Sternocleidomastoid (tissue), 1 donor: ENCODE results near the gene LCP2.

DNA sequence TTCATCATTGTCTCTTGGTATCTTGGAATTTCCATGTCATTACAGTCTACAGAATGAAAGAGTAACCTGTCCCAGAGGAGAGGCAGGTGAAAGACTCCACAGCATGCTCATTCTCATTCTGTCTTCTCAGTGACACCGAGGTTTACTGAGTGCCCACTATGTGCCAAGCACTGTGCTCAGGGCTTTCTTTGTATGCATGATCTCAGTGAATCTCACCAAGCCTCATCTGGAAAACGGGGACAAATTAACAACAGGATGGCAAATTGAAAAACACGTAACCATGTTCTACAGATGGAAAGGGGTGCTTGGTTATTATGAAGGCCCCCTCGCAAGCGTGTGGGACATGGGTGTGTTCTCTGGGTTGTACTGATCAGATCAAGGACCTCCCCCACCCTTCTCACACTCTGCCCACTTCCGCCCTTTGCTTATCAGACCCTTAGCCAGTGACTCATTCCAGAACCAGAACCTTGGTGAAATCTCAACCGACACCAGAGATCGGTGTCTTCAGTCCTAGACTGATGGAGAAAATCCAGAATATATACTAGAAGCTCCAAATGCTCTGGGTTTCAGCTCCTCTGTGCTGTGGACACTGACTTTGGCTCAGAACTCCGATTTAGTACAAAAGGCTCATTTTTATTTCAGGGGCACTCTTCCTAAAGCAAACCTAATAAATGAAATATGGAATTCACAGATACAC, 64.8 kb downstream of the PTTG1 start:
- PRO-cap, result no peak

GRCh38 chr5:160634778-160635374, 213.2 kb downstream of the PTTG1 start:
- PRO-cap, result no peak

- PRO-cap, result no peak
These were observed 200.6 kb downstream of the MAT2B start for GRCh38 chr5:163706059-163706364.

DNA sequence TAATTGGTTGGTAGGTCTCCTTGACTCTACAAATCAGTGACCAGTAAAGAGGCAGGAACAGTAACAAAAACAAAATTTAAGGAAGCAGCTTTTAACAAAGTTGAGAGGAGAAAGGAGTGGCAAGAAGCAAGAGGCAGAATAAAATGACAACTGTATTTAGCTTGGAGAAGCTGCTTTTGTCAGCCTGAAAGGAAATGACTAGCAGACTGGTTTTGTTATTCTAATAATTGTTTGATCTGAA, 489.7 kb upstream of the TENM2 start:
- PRO-cap, result no peak

DNA sequence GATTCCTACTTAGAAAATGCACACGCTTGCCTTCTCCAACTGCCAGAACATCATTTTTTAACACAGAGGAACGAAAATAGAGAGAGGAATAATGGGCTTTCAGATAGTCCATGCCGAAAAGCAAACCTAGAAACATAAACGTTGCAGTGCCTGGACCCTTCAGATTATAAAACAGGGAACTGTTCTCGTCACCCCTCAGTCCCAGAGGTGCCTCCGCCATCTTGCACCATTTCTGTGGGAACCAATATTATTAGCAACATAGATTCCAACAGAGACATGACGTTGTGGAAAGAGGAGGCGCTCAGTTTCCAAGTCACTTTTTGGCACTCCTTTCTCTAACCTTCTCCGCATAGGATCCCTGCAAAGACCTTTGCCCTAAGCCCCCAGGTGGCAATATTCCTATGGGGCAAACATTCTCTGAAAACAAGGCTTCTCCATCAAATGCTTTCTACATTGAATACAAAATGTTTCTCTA, 501.0 kb upstream of the WWC1 start:
- PRO-cap, result no peak

DNA sequence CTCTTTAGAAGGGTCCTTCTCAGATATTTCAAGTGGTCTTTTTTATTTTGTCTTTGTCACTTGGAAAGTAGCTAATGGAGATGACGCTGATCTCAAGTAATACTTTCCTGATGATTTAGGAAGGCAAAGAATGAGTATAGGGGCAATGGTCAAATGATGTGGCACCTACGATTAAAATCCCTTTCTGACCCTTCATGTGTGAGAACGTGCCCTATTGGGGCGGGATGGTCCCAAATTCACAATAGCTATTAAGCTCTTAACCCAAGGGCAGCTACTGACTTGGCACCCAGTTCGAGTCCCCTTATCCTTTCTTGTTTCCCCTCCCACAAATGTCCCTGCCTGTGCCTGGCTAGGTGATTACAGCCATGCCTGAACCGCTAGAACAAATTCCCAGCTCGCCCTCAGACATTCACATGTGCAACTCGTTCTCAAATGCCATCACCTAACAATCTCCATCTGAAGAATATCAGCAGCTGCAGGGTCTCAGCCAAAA, 347.5 kb upstream of the WWC1 start:
- PRO-cap, result no peak

DNA sequence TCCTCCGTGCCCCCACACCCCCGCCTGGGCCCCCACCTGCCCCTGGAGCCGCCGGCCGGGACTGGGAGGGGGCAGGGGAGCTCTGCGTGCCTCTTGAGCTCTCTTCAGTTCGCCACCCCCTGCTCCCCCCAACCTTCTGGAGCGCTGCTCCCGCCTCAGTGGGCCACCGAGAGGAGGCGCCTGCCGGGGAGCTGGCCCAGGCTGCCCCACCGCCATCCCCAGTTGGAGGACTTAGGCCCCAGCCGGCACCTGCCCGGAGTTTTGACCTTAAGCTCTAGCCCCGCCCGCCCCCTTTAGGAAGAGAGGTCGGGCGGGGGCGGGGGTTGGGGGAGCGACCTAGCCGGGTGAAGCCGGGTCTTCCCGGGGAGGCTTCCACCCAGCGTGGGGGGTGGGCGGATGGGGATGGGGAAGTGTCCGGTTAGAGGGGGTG, 859 bp downstream of the WWC1 start:
- PRO-cap, result no peak

- PRO-cap, result no peak
These were observed 104.4 kb upstream of the PANK3 start for GRCh38 chr5:168683577-168684038.

GRCh38 chr5:169095304-169095821, 205.6 kb downstream of the SLIT3 start:
- PRO-cap, result no peak

DNA sequence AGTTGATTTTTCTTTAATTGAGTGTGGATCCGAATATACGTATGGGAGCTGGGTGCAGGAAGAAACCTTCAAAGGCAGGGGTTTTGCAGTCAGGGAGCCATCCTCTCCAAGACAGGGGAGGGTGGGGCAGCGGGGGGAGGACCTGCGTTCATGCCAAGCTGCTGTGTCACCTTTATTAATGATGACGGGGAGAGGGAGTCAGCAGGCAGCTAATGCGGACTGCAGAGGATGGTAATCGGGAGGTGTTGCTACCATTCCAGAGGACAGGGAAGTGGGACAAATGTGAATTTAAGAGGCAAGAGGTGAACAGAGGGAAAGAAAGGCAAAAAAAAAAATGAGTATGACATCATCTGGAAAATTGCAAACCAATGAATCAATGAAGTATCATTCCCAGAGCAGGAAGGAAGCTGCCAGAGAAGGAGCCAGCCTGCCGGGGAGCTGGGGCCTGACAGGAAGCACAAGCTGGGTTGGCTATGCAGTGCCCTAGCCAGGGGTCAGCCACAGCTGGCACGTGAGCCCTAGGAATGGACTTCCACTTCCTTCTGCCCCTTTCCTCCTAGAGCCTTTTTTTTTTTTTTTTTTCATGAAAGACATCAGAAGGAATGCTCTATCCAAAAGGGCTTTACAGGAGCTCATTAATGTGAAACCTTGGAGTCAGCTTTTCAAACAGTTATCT, 9.3 kb downstream of the INSYN2B start:
- PRO-cap, result no peak

GRCh38 chr5:170249584-170250197, 16.9 kb downstream of the C5orf58 start:
- PRO-cap, result no peak

DNA sequence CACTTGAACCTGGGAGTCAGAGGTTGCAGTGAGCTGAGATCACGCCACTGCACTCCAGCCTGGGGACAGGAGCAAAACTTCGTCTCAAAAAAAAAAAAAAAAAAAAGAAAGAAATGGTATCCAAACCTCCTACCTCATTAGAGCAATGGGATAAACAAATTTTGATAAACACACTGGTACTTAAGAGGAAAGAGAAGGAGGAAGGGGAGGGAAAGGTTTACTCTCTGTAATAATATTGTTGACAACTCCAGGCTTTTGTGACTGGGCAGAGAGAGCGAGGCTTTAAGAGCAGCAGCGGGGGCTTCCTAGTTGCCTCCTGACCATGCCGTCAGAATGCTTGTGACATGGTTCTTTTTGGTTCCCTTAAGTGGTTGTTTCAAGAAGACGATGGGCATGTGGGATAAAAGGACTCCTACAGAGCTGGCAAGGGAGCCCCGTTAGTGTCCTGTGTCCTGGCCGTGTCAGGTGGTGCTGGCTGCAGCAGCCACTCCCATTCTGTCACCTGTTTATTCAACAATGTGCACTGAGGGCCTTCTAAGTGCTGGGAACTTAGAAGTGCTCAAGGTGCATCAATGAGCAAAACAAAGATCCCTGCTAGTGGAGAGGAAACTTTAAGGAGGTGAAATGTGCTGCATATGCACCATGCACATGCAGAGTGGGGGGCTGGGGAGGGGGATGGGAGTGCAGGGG, 19.8 kb downstream of the LCP2 start:
- PRO-cap, result unidirectional peak, minus-strand start at position 463 of the sequence

DNA sequence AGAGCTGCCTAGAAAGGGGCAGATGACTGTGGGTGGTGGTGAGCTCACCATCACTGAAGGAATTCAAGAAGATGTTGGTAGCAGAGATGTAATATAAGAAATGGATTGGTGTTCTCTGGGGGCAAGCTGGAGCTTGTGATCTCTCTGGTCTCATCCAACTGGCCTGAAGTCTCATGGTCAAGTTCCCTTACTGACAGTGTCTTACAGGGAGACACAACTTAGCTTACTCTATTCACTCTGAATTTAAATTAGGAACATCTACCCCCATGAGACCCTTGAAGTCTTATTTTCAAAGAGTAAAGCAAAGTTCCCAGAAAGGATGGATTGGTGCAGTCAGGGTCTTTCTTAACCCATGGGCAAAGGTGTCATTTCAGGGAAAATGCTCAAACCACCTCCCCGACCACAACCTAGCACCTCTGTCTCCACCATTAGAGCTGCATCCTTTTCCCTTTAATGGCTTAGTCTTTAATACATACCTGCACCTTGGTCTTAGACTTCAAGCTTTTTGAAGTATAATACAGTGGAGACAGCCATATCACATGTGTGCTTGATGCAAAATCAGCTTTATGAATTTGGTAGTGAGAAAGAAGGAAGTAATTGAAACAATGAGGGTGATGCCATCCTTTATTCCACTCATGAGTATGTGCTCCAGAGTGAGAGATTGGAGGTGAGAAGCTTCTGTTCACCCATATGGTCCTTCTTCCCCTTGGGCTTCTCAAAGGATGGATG, 5.1 kb downstream of the LCP2 start:
- PRO-cap, result no peak

GRCh38 chr5:170297679-170298198, at the start of gene LCP2:
Gene LCP2, minus strand, starts transcription at chr5:170297777.
- PRO-cap, result bidirectional peak, plus-strand start at chr5:170297899, minus-strand start at chr5:170297779

DNA sequence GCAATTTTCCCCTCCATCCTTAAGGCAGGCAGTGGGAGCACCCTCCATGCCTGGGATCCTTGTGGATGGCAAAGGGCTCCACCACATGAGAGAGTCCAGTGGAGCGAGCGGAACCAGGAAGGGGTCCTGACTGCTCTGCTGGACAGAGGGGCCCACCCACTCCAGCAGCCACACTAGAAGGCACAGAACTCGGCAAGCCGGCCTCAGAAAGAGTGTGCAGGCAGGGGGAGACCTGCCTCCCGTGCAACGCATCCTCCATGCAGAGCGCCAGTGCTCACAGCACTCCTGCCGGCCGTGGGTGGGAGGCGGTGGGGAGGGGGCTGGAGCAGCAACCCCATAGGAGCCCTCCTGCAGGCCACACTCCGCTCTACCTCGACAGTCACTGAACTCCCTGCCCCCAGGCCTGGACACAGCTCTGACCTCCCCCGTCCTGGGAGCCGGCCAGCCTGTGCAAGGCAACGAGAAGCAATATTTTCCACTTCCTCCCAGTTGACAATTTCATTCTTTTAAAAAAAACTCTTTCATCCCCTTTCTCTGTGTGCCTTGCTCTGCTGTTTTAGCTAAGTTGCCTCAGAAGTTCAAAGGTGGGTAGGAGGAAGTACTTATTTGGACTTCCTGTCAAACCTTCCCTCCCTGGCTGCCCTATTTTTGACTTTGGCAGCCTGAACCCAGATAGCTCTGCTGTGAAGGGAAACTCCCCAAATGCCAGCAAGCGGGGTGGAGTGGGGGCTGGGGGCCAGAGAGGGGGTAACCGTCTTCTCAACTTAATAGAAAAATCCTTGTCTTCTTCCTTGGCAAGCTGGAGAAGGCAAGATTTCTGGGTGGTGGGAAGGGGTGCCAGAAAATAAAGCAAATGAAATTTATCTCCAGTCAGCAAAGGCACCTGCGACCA, 5.4 kb upstream of the LCP2 start:
- PRO-cap, result no peak

- PRO-cap, result no peak
These were observed 3.1 kb downstream of the KCNMB1 start for GRCh38 chr5:170385985-170386554.

DNA sequence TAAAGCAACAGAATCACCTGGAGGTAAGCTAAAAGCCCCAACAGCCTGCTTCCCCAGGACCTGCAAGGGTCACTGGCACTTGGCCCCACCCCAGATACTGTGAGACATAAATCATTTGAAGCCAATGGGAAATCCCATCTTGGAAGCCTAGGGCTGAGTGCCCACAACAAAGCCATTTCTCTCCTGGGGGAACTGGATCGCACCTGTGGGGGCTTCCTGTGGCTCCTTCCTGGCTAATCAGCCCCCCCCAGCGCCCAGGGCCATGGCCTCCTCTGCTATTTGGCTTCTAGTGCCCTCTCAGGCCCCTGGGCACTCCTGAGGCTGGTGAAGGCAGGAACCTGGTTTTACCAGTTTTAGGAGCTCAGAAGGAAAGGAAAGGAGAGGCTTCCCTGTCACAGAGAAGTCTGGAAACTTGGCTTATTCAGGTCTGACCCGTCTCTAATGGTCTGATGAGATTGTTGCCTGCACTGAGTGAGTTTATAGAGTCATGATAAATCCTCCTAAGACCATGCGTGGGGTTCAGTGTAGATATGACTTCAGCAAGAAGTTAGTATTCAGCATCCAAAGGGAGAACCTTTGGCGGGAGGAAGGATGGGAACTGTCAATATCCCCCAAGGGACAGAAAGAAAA, 1.3 kb downstream of the KCNMB1 start:
- PRO-cap, result no peak

DNA sequence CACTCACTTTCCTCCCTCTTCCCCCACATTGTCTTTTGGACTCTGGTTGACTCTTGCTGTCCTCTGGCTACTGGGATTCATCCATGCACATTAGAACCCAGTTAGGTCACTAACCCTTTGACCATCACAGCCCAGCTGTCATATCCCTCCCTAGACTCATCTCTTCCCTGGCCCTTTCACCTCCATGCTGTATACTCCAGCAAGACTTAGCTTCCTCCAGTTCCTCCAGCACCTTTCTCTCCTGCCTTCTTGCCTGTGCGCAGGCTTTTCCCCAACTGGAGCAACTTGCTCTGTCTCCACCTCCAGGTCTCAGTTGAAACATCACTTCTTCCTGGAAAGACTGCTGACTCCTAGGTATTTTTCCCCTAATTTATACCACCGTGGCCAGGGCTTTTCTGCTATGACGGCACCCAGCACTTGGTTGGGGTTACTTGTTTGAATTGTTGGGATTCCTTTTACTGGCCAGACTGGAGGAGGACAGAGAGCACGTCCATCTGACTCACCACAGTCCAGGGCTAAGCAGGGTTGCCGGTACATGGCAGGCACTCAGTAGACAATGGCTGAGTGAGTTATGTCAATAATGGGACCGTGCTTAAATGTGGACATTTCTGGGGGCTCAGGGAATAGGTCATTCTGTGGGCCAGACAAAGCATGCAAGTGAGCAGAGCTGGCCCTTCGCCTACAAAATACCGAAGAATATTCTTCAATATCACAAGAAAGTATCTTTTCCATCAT, 67.5 kb downstream of the KCNIP1 start:
- PRO-cap, result no peak

- PRO-cap, result no peak
These were observed 22.3 kb upstream of the GABRP start for GRCh38 chr5:170761193-170761750.

- PRO-cap, result no peak
These were observed 10.0 kb upstream of the GABRP start for GRCh38 chr5:170773612-170773849.